ENCODE measurements around a stretch of chr22.

DNA sequence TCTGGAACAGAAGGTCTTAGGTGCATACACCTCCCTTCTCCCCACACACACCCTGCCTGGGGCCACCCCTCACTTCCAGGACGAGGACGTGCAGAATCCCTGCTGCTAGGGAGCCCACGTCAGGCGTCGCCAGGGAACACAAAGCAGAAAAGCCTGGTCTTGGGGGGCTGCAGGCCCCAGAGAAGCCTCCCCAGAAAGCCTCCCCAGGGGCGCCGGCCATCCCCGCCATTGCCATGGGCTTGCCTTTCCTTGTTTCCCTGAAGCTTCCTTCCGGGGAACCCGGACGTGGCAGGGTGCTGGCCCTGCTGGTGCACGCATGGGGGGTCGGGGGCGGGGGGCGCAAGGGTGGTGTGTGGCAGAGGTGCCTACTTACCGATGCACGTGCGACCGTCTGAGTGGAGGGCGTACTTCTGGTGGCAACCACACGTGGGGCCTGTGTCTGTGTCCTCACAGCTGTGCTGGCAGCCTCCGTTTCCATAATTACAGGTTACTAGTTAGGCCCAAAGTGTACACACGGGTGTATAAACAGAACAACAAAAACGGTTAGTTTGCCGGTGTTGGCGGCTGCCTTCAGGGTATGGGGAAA lies 71.0 kb upstream of the TTLL12 start:
- PRO-cap = no peak
- RAMPAGE, long total RNA, 4 experiments = start-site peak on the minus strand in 1 of 4 experiments, centred at position 482 of the sequence, 6 reads per replicate

DNA sequence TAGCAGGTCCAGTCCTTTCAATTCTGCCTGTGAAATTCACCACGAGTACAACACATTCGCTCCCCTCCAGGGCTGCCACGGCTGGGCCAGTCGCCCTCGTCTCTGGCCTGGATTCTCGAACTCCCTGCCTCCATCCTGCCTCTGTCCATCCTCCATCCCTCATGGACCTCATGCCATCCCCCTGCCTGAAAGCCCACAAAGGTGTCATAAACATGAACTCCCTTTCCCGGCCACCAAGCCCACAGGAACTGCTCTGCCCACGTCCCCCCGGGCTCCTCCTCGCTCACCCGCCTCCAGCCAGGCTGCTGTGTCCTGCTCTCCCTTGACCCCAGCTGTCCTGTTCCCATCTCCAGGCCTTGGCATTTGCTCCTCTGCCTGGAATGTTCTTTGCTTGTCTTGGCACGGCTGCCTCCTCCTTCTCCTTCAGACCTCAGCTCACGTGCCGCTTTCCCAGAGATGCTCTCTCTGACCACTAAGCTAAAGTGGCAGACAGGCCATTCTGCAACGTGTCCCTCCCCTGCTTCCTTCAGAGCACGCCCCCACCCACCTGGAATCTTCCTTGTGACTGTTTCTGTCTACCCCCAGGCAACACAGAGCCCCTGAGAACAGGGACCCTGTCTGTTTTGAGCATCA lies 41.9 kb downstream of the SCUBE1 start:
- PRO-cap = no peak
- RAMPAGE, long total RNA, 4 experiments = no peak in any of the 4 experiments

GRCh38 chr22:43829001-43829745 lies 17.1 kb upstream of the EFCAB6 start:
- PRO-cap = no peak
- RAMPAGE, long total RNA, 4 experiments = no peak in any of the 4 experiments

GRCh38 chr22:43995882-43996909 lies 27.9 kb upstream of the PARVB start:
- PRO-cap = bidirectional peak, plus-strand start at chr22:43996280, minus-strand start at chr22:43996224
- RAMPAGE, long total RNA, 4 experiments = no peak in any of the 4 experiments

GRCh38 chr22:44068349-44068816 lies 44.3 kb downstream of the PARVB start:
- PRO-cap = no peak
- RAMPAGE, long total RNA, 4 experiments = no peak in any of the 4 experiments

- PRO-cap = no peak
- RAMPAGE, long total RNA, 4 experiments = no peak in any of the 4 experiments
Observed at GRCh38 chr22:44084400-44084848, 60.3 kb downstream of the PARVB start.

- PRO-cap = no peak
- RAMPAGE, long total RNA, 4 experiments = no peak in any of the 4 experiments
Observed at GRCh38 chr22:44145000-44145347, 35.8 kb upstream of the PARVG start.

GRCh38 chr22:44366676-44367271 lies 54.0 kb upstream of the SHISAL1 start:
- PRO-cap = unidirectional peak, plus-strand start at chr22:44367156
- RAMPAGE, long total RNA, 4 experiments = no peak in any of the 4 experiments

DNA sequence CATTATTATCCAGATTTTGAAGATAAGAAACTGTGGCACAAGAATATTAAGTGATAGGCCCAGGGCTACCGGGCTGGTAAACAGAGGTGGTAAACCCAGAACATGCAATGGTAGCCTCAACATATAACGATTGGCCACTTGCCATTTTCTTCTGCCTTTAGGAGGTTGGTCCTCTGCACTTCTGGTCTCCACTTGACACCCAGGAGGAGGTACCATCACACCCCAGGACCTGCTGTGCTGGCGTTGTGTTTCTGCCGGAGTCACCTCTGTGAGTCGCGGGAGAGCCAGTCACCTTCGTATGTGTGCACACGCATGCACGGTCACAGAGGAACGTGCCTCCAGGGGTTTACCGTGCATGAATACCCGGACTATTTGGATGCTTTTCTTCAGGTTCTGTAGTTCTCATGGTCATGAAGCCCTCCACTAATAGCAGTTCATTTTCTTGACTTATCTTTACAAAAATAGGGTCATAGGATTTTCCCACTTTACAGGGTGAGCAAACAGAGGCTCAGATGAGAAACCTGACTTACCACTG lies 42.4 kb downstream of the RTL6 start:
- PRO-cap = unidirectional peak, plus-strand start at position 191 of the sequence
- RAMPAGE, long total RNA, 4 experiments = no peak in any of the 4 experiments

- PRO-cap = no peak
- RAMPAGE, long total RNA, 4 experiments = no peak in any of the 4 experiments
Observed at GRCh38 chr22:44658309-44658922, 43.6 kb upstream of the PRR5 start.

DNA sequence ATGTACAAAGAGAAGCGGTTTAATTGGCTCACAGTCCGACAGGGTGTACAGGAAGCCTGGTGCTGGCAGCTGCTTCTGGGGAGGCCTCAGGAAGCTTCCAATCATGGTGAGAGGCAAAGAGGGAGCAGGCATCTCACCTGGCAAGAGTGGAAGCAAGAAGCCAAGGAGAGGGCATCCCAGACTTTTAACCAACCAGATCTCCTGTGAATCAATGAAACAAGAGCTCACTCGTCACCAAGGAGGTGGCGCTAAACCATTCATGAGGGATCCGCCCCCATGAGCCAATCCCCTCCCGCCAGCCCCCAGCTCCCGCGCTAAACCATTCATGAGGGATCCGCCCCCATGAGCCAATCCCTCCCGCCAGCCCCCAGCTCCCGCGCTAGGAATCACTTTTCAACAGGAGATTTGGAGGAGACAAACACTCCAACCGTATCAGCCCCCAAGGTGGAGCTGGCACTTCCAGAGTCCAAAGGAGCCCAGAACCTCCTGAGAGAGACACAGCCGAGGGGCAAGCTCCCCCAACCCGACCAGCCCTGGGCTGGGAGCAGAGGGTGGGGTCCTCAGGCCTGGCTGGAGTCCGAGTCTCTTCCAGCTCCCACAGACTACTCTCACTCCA lies 41.0 kb upstream of the PRR5 start:
- PRO-cap = no peak
- RAMPAGE, long total RNA, 4 experiments = no peak in any of the 4 experiments

DNA sequence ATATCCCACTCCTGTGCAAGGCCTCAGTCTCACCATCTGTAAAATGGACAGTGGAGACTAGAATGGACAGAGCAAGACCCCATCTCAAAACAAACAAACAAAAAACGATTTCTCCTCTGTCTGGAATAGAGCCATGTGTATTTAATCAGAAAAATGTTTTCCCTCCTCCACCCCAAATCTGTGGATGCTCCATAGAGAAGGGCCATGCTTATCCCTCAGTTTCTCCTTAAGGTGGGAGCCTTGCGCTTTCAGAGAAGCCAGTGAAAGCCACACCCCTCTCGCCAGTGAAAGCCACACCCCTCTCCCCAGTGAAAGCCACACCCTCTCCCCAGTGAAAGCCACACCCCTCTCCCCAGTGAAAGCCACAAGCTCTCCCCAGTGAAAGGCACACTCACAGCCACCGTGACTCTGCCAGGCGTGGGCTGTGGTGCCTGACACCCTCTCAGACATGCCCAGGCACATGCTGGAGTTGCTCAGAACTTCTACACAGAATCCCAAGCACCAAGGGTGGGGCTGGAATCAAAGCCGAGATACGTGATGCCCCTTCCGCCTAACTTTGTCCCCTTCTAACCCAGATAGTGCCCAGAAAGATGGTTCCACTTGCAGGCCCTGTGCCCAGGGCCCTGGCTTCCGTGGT lies 16.6 kb upstream of the PRR5 start:
- PRO-cap = no peak
- RAMPAGE, long total RNA, 4 experiments = no peak in any of the 4 experiments

DNA sequence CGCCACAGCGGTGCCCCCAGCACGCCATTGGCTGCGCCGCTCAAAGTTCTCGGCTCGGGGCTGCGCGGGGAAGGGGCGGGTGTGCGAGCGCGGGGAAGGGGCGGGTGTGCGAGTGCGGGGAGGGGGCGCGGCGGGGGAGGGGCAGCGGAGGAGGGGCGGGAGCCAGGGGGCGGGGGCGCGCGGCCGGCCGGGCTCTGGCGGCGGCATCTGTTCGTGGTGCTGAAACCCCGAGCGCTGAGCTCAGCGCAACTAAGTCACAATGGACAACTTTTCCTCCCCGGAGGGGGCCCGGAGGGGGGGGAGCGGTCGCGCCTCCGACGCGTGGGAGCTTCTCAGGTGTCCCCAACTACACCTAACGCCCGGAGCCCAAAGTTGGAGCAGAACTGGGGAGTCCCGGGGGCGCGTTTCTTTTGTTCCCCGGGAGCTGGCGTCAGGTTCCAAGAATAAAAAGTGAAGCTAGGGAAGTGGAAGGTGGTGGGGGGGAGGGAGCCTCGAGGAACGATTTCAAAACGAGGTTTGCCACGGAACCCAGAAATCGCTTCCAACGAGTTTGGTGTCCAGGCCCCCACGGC lies 2.1 kb downstream of the PHF21B start:
- PRO-cap = no peak
- RAMPAGE, long total RNA, 4 experiments = no peak in any of the 4 experiments

- PRO-cap = no peak
- RAMPAGE, long total RNA, 4 experiments = start-site peak on the minus strand in 1 of 4 experiments, at chr22:45151340-45151393 at its widest, 6 reads per replicate
Observed at GRCh38 chr22:45151284-45151855, 12.4 kb upstream of the NUP50 start.

GRCh38 chr22:45205480-45205902 lies 35.2 kb downstream of the KIAA0930 start:
- PRO-cap = no peak
- RAMPAGE, long total RNA, 4 experiments = no peak in any of the 4 experiments

DNA sequence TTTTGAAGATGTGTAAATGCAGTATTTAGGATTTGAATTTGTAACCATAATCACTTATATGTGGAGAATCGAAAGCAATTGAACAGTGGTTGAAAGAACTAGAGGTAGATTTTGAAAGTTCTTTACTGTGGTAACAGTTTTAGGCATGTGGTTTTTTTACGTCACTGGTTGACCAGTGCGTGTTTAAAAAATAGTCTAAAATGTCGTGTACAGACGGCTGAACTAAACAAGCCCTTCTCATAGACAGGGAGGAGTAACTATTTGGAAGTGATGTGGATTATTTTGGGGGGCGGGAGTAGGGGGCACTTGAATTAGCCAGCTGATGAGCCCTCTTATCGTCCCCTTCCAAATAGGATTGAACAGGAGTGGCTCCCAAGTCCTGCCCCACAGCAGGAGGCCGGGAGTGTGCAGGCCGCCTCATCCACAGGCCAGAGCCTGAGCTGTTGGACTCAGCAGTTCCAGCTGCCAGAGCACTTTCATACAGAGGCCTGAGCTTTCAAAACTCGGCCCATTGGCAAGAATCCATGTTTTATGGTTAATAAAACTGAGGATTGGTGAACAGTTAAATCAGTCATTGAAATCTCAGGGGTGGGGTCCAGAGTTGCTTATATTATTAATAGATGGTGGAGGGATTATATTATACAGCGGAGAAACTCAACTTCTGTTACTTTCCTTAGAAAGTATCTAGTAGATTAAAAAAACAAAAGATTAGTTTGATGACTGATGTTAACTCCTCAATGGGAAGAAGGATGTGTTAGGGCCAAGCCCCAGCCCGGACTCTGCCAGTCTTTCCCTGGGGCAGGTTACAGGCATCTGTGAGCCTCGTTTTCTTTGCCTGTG lies 9.6 kb downstream of the FAM118A start:
- PRO-cap = no peak
- RAMPAGE, long total RNA, 4 experiments = no peak in any of the 4 experiments

DNA sequence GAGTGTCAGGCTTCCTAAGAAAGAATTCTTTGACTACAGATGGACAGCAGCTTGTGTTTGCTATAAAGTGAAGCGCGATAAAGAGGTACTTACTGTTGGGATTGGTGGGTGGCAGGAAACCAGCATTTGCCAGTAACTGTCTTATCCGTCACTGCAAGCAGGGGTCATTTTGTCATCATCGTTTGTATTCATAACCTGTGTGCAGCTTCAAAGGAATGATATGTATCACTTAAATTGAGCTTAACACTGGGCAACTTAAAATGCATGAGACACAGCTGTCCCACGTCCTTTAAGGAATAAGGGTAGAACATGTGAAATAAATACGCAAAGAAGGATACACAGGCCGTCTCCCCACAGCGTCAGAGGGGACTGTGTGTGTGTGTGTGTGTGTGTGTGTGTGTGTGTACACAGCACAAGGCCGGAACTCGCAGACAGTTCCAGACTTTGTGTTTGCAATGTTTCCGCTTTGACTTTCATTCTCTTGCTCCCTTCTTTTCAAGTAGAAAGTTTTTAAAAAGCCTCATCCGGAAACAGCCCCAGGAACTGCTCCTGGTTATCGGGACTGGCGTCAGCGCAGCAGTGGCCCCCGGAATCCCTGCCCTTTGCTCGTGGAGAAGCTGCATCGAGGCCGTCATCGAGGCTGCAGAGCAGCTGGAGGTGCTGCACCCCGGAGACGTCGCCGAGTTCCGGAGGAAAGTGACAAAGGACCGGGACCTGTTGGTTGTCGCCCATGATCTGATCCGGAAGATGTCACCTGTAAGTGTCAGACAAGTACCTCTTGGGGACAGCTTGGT lies 13.1 kb downstream of the FAM118A start:
- PRO-cap = no peak
- RAMPAGE, long total RNA, 4 experiments = no peak in any of the 4 experiments

GRCh38 chr22:45454211-45454741 lies 40.8 kb downstream of the RIBC2 start:
- PRO-cap = no peak
- RAMPAGE, long total RNA, 4 experiments = no peak in any of the 4 experiments

DNA sequence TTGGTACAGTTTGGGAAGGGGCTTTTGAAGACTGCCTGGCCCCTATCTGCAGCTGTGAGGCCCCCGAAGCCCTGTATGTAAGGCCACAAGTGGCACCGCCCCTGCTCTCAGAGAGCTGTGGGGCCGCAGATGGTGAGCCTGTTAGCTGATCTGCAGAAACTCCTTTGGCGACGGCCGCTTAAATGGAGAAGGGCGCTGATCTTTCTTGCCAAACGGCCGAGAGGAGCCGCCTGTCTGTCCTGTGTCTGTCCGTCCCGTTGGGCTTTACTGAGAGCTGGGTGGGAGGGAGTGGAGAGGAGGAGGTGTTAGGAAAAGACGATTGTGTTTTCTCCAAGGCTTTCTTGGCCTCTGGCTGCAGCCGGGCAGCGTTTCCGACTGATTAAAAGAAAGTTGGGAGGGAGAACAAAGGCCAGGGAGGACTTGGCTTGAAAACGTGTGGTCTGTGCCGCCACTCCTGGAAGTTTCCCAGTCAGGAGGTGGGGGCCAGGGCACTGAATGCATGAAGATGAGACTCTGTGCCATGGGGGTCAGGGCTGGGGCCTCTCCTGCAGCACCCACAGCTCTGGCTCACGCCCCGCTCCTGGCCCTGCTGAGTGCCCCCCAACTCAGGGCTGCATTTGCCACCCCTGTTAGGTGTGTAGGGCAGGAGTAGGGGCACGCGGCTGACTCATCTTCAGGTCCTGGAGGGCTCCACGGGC lies 2.4 kb downstream of the FBLN1 start:
- PRO-cap = no peak
- RAMPAGE, long total RNA, 4 experiments = no peak in any of the 4 experiments

DNA sequence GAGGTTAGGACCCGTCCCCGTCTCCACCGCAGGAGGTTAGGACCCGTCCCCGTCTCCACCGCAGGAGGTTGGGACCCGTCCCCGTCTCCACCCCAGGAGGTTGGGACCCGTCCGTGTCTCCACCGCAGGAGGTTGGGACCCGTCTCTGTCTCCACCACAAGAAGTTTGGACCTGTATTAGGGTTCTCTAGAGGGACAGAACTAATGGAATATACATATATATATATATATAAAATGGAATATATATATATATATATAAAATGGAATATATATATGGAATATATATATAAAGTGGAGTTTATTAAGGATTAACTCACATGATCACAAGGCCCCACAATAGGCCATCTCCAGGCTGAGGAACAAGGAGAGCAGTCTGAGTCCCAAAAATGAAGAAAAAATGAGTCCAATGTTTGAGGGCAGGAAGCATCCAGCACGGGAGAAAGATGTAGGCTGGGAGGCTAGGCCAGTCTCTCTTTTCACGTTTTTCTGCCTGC lies 52.4 kb downstream of the FBLN1 start:
- PRO-cap = no peak
- RAMPAGE, long total RNA, 4 experiments = no peak in any of the 4 experiments

Measured in Peyer's patch (tissue), 4 donors.